ENCODE measurements around the gene ATXN7L3.

- PRO-cap, result no peak
These were observed 16.6 kb upstream of the CCDC200 start for GRCh38 chr17:43245167-43245366.

GRCh38 chr17:43315764-43316471, 82.9 kb upstream of the ARL4D start:
- PRO-cap, result bidirectional peak, plus-strand start at chr17:43315916, minus-strand start at chr17:43315660

GRCh38 chr17:43360734-43361536, 37.9 kb upstream of the ARL4D start:
- PRO-cap, result bidirectional peak, plus-strand start at chr17:43361121, minus-strand start at chr17:43361347

DNA sequence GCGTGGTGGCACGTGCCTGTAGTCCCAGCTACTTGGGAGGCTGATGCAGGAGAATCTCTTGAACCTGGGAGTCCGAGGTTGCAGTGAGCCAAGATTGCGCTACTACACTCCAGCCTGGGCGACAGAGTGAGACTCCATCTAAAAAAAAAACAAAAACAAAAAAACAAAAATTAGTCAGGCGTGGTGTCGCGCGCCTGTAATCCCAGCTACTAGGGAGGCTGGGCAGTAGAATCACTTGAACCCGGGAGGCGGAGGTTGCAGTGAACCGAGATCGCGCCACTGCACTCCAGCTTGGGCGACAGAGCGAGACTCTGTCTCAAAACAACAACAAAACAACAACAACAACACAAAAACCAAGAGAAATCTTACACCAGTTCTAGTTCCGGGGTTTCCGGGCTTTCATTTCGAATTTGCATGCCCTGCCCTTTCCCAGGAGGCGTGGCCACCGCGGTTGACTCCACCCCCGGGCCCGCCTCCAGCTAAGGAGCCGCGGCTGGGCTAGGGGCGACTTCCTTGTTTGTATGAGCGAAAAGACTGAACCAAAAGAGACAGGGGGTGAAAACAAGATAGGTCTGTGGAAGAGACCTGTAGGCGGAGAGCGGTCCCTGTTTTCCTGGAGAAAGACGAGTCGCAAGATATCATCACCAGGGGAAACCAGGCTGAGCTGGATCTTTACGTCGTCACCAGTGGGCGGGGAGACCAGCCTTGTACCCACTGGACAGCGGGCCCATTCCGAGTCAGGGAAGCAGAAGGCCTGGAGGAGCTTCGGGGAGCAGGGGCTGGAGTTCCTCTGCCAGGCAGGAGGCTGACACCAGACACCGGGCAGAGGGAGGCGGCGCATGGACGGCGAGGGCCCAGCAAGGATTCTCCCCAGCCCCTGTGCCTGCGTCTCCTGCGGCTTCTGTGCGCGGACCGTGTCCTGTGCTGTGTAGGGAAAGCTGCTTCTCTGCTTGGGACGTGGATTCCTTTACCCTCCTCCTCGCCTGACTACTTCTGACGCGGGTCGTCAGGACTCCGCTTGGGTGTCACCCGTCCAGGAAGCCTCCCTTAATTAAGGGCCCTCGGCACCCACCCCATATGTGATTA, 10.5 kb upstream of the ARL4D start:
- PRO-cap, result bidirectional peak, plus-strand start at position 735 of the sequence, minus-strand start at position 406 of the sequence

- PRO-cap, result no peak
These were observed 34.0 kb upstream of the DHX8 start for GRCh38 chr17:43449611-43450267.

- PRO-cap, result no peak
These were observed 16.6 kb upstream of the ETV4 start for GRCh38 chr17:43562600-43563349.

DNA sequence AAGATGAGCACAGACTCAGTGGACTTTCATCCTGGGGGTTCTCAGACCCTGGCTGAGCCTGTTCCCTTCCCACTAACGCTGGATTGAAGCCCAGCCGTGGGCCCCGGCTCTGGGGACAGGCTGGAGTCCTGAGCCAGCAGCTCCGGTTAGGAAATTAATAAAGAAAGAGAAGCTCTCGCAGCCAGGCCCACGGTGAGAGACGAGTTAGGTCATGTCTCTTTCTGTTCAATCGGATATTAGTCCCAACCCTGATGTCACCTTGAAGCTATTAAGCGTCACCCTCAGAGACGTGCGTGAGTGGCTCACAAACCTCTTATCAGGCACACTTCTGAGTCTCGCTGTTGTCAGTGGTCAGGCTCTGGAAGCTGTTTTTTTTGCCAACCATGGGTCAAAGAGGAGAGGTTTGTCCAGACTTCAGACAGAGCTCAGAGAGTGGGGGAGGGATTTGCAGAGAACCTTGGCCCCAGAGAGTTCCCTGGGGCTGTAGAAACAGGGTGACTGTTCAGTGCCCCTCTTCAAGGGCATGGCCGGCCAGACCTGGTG, 27.0 kb downstream of the MEOX1 start:
- PRO-cap, result no peak

- PRO-cap, result no peak
These were observed 4.1 kb upstream of the MEOX1 start for GRCh38 chr17:43665857-43666268.

GRCh38 chr17:43760052-43760802, 1.6 kb upstream of the SOST start:
- PRO-cap, result no peak

GRCh38 chr17:43778123-43778544, 643 bp downstream of the DUSP3 start:
- PRO-cap, result bidirectional peak, plus-strand start at chr17:43778429, minus-strand start at chr17:43778294

DNA sequence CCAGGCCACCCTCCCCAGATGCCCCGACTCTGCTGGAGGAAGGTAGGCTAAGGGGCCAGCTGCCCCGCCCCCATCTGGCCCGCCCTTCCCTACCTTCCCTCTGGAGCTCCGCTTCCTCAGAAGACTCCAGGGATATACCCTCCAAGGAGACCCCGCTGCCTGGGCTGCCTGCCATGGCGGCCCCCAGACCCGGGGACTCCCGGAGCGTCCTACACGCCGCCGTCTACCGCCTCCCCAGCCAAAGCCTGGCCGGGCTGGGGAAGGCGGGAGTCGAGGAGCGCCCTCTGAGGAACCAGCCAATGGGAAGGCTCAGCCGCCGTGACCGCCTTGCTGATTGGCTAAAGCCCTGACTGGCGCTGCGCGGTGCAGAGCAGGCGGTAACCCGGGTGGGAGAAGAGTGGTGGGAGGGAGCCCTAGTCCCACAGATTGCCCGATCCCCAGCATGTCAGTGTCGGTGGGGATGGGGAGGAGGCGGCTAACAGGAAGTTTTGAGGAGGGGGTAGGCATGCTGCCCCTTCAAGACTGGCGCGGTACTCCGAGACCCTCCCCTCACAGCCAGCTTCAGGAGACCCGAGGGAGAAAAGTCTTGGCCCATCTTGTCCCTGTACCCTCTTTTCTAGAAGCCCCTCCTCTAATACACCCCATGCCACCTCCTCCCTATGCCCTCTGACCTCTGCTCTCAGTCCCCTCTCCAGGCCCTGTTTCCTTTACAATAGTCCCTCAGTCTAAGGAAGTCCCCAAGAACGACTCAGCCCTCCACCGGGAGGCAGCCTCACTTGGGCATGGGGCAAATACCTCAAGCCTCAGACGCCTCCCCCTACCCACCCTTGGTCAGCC, 6.7 kb downstream of the MPP2 start:
- PRO-cap, result no peak

DNA sequence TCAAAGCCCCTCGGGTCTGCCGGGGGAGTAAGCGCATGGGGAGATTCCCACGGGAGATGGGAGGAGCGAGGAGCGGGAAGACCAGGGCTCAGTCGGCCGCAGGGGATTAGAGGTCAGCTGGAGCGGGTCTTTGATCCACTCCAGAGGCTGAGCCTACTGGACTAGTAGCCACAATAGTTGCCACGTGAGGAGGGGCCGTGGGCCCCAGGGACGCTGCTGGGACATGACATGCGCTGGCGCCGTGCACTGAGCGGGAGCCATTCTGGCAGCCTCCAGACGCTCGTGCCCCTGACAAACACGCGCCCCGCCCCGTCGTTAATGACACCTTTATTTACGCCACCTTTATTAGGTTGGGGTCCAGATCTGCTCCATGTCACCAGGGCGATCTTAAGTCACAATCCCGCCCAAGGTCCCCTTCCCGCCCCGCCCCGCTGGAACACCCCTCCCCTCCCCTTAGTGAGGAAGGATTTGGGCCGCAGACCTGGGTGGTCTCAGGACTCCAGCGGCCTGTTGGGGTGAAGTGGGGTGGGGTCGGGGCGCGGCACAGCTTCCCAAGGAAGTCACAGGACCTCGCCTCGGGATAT, 15.1 kb downstream of the PPY start:
- PRO-cap, result no peak

GRCh38 chr17:44000124-44000610, 4.3 kb upstream of the NAGS start:
- PRO-cap, result no peak

DNA sequence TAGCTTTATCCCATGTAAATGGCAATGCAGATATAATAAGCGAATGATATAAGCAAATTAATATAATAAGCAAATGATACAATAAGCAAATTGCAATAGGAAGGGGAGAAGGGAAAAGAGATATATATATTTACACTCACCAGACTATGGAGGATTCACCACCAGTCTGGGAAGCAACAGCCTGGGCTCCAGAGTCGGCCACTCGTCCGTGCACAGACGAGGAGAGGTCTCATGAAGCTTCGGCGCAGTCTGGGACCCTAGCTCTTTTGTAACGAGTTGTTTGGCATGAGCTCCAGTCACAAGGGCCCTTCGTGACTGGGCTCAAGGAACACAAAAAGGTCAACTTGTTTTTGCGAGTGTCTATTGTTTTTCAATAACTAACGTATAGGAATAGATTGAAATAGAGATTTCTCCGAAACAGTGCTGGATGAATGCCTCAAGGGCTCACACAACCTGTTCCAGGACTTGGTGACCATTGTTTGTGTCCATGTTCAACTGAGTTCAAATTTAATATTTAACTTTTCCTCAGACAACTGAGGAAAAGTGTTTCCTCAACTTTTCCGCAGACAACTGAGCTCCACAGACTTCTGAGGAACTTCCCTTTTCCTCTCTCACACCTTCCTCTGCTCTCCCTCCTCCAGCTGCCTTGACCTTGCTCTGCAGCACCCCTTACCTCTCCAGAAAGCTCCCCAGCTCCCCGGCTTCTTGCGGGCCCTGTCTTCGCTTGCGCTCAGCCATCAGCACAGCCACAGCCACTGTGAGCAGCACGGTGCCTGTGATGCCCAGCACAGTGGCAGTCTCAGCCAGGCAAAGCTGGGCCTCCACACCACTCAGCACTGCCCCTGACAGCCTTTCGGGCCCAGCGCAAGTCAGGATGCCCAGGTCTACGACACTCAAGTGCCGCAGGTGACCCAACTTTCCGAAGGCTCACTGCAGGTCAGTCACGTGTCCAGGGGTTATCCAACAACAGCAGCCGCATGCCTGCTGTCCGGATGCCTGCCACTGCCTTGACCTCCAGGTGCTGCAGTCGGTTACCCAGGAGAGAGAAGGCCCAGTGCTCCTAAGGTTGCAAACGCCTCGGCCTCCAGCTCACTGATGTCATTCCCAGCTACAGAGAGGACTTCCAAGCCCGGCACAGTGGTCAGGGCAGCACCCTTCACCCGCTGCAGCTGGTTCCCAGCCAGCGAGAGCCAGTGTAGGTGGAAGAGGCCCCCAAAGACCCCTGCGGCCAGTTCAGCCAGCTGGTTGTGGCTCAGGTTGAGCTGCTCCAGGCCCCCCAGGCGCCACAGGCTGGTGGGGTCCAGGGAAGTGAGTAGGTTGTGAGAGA, 8.6 kb upstream of the TMEM101 start:
- PRO-cap, result no peak

DNA sequence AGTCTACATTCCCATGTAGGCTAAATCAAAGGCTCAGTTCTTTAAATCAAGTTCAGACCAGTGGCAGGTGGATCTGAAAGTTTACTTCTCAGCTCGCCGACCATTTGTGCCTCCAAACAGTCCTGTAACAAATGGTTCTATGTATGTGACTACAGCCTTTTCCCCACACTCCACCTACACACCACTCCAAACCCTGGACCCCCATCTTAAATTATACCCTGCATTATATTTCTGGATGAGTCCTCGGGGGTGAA, 19.4 kb upstream of the TMEM101 start:
- PRO-cap, result no peak

GRCh38 chr17:44112168-44112748, 11.2 kb downstream of the HDAC5 start:
- PRO-cap, result no peak

DNA sequence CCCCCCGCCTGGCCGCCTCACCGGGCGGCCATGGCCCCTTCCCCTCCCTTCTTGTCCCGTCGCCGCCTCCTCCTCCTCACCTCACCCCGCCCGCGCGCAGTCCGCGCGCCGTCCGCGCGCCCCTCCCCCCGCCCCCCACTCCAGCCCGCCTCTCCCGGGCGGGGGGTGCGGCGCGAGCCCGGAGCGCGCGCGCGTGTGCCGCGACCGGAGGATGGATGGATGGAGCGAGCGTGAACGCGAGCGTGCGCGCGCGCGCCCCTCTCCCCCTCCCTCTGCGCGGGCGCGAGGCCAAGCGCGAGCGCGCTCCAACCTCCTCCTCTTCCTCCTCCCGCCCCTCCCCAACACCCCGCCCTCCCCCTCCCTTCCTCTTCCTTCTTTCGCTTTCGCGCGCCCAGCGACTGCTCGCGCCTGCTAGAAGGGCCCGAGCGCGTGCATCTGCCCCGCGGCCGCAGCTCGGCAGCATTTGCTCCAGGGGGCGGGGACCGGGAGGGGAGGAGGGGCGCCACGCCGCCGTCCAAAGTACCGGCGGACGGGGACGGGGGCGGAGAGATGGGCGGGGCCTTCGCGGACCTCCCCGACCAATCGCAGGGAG, at the start of gene ATXN7L3:
ATXN7L3 (minus strand) TSS at position 236 of the 592 bp plus-strand sequence.
- PRO-cap, result bidirectional peak, plus-strand start at position 369 of the sequence, minus-strand start at position 217 of the sequence; bidirectional peak, plus-strand start outside the sequence, minus-strand start at position 437 of the sequence

- PRO-cap, result no peak
These were observed 6.3 kb downstream of the UBTF start for GRCh38 chr17:44212968-44213790.

GRCh38 chr17:44348598-44349168, 3.6 kb downstream of the GRN start:
- PRO-cap, result no peak

- PRO-cap, result no peak
These were observed 11.0 kb upstream of the FAM171A2 start for GRCh38 chr17:44374512-44375229.

Data from right common carotid artery plus branches (tissue), 1 donor.